Helper T cell (primary cell): ENCODE data around the genes GH2 and POLG2.

GRCh38 chr17:63881844-63882212, at the start of gene GH2:
GH2 (minus strand) TSS chr17:63881944.
- PRO-cap, 2 experiments, result no peak in any of the 2 experiments

- PRO-cap, 2 experiments, result no peak in any of the 2 experiments
Observed at GRCh38 chr17:63998822-63999241, 681 bp downstream of the PRR29 start.

DNA sequence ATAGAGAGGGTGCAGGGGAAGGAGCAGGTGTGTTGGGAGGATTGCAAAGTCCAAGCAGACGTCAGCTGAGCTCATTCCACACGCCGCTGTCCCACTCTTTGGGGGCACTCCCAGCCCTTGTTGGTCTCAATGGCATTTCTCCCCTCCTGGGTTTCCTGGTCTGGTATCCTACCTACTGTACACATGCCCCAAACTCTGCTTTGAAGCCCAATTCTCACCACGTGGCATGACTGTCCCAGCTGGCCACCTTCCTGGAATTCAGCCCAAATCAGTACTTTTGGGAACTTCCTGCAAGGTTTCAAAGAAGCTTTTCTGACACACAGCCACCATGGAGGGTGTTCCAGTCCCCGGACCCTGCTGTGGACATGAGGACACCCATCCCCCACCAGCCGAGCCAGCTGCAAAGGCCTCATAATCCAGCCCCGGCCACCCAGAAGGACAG, 18.2 kb upstream of the ICAM2 start:
- PRO-cap, 2 experiments, result no peak in any of the 2 experiments

DNA sequence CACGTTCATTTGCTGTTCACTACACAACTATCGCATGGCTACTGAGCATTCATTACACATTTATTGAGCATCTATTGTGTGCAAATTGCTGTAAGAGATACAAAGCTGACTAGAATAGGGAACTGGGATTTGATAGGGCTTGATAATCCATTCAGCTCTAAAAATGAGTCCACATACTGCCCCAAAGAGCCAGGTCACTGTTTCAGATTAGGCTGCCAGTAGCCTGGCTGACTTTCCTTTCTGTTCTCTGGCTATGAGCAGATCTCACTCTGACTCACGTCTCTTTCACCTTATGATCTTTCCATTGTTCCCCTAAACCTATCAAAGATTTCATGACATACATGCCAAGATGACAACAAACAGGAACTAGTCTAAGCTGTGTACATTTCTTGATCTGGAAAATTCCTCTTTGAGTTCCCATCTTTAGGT, 40.7 kb upstream of the ICAM2 start:
- PRO-cap, 2 experiments, result no peak in any of the 2 experiments

GRCh38 chr17:64062921-64063598, 42.6 kb upstream of the ICAM2 start:
- PRO-cap, 2 experiments, result peak in 2 of 2 experiments; most common plus-strand start chr17:64063279 (in 1); most common minus-strand start chr17:64063172 (in 1)

DNA sequence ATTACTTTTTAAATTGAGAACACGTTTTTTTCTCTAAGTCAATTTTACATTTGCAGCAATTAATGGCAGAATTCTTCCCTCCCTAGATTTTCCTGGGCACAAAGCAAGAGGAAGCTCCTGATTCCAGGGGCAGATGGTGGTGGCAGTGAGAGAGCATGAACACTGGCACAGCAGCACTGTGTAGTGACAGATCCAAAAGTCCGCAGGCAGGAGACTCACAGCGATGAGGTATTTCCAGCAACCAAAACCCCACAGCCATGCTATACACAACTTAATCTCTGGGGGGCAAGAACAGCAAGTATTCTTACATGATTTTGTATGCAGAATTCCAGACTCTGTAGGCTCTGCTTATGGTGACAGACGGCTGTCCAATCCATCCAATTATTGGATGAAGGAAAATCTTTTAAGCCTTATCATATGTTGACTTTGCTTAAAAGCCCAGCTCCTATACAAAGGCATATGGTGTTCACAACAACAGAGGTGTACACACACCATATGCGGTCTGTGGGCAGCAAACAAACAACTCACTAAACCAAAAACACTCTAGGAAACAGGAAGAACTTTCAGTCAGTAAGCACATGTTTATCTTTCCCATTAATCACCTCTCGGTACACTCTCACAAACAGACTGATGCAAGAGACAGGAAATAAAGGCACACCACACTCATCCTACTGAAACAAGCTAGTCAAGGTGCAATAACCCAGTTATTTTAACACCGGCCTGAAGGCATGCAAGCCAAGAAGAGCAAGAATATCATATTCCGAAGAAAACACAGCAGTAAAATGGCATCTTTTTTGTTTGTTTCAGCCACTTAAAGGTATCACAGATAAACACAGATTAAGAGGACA, 48.0 kb downstream of the ERN1 start:
- PRO-cap, 2 experiments, result peak in 1 of 2 experiments; most common plus-strand start position 703 of the sequence (in 1)

- PRO-cap, 2 experiments, result no peak in any of the 2 experiments
Observed at GRCh38 chr17:64092921-64093395, 37.0 kb downstream of the ERN1 start.

GRCh38 chr17:64130243-64131057, 506 bp upstream of the ERN1 start:
- PRO-cap, 2 experiments, result peak in 2 of 2 experiments; most common plus-strand start chr17:64130659 (in 2); most common minus-strand start chr17:64130593 (in 2)

DNA sequence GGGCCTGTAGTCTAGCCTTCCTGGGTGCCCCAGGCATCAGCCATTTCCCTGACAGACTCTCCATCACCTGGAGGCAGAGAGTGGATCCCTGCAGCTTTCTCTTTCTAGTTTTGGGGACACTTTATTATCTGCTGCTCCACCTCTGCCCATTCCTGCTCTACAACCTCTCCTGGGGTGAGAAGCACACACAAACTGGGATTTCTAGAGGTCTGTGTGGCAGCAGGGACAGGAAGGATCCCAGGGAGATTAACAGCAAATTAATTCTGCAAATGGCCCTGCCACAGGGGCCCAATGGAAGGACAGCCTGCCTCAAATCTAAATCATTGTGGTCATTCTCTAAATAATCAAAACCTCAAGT, 50.9 kb upstream of the TEX2 start:
- PRO-cap, 2 experiments, result no peak in any of the 2 experiments

GRCh38 chr17:64314978-64315680, 52.1 kb upstream of the TEX2 start:
- PRO-cap, 2 experiments, result no peak in any of the 2 experiments

GRCh38 chr17:64380876-64381529, 9.7 kb downstream of the PECAM1 start:
- PRO-cap, 2 experiments, result no peak in any of the 2 experiments

DNA sequence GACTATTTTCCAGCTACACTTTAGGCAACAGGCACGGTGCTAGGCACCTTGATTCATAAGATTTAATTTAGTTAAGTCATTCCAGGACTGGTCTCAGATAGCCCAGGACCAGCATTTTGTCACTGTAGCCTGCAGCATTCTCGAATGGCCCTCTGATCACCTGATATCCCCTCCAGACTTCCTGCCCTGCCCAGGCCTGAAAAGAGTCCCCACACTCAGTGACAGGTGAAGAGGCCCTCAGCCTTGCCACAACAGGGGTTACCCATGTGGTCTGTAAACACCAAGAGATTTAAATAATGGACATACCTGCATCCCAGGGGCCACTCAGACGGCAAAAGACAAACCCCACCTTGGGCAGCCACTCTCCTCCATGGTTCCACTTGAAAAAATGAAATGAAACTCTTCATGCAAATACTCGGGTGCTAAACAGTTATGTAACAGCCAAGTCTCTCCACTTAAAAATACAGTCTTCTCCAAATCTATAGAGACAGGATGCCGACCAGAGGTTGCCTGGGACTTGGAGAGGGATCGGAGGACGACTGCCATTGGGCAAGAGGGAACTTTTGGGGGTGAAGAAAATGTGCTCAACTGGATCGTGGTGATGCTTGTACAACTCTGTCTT, 22.9 kb upstream of the PECAM1 start:
- PRO-cap, 2 experiments, result no peak in any of the 2 experiments

- PRO-cap, 2 experiments, result no peak in any of the 2 experiments
Observed at GRCh38 chr17:64441927-64443029, 6.6 kb upstream of the MILR1 start.

GRCh38 chr17:64496954-64497990, at the start of gene POLG2:
POLG2 (minus strand) TSS chr17:64497054.
- PRO-cap, 2 experiments, result peak in 2 of 2 experiments; most common plus-strand start chr17:64497134 (in 1); most common minus-strand start chr17:64497009 (in 1)

GRCh38 chr17:64531721-64532340, 25.1 kb downstream of the CEP95 start:
- PRO-cap, 2 experiments, result no peak in any of the 2 experiments

GRCh38 chr17:64773839-64774668, 111.9 kb upstream of the SMURF2 start:
- PRO-cap, 2 experiments, result no peak in any of the 2 experiments

- PRO-cap, 2 experiments, result no peak in any of the 2 experiments
Observed at GRCh38 chr17:64897237-64897683, 22.0 kb downstream of the LRRC37A3 start.

GRCh38 chr17:64988397-64989112, 68.0 kb downstream of the GNA13 start:
- PRO-cap, 2 experiments, result no peak in any of the 2 experiments

- PRO-cap, 2 experiments, result peak in 1 of 2 experiments; most common plus-strand start chr17:65054937 (in 1)
Observed at GRCh38 chr17:65054321-65055143, 2.0 kb downstream of the GNA13 start.

GRCh38 chr17:65072966-65073200, 16.3 kb upstream of the GNA13 start:
- PRO-cap, 2 experiments, result no peak in any of the 2 experiments